ENCODE measurements around the genes GLTP, C12orf76 and ANAPC7.

DNA sequence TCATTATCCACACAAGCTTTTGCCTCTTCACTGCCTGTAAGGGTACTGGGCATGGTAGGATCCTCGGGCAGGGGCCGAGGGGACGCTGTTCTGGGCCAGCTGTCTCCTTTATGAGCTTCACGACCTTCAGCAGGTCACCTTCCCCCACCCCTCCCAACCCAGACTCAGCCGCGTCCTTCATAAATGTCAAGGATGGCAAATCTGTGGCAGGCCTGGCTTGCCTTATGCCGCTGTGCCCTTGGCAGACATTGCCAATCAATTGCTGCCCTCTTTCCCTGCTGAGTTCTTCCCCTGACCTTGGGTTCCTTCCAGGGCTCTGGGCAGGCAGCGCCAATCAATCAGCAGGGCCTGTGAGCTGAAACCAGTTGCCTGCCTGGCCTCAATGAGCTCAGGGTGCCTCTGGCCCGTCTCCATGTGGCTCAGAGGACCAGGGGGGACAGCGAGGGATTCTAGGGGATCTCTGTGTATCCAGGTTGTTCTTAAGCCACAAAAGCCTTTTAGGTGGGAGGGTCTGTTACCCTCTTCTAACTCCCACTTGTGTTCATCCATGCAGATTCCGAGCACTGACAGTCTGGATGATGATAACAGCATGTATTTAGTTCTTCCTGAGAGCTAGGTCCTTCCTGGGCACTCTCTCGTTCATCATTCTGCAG, 7.7 kb downstream of the FAM222A start:
- CAGE, long polyA plus RNA: no peak
- RRBS: no CpG with 5 or more reads among the region's 12 CpGs

DNA sequence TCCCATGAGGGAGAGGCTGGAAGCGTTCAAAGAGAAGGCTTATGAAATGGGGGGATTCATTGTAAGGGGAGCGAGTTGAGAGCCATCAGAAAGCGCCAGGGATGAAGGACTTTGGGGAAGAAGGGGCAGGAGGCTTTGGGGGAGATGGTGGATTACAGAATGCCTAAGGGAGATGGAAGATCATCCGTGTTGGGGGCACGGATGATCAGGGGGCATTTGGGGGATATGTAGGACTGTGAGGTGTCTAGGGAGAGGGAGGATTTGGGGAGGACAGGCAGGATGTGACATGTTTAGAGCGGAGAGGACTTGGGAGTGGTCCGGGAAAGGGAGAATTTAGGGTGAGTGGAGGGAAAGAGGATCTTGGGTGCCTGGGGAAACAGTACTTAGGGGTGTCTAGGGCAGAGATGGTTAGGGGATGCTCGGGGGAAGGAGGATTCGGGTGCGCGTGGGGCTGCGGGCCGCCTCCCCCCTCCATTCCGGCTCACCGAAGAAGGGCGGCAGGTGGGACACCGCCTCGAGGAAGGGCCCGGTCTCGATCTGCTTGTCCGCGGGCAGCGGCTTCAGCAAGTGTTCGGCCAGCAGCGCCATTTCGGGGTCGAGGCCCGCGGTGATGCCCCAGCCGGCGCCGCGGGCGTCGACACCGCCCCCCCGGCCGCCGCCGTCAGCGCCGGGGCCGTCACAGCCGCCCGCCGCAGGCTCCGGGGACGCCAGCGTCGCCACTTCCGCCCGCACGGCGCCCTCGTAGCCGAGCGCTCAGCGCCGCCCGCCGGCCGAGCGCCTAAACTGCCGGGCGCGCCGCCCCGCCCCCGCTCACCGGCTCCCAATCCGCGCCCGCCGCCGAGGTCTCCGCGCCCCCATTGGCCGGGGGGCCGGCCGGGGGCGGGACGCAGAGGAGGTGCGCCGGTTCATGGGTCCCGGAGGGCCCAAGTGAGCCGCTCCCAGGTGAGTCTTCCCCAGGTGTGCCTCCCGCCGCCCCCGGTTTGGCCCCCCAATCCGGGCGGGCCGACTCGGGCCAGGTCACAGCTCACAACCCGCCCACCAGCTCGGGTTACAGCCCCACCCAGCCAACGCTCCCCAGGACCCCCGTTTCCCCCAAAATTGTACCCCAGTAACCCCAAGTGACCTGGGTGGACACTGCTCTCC, at the start of gene GLTP:
Gene GLTP (minus strand): TSS at position 755 of the 1,143 bp plus-strand sequence.
- CAGE, long polyA plus RNA: no peak
- RRBS: 2% methylated on average over 39 of the region's 97 CpGs

GRCh38 chr12:109967418-109968021, 28.6 kb downstream of the GIT2 start:
- CAGE, long polyA plus RNA: no peak
- RRBS: no CpG with 5 or more reads among the region's 7 CpGs

DNA sequence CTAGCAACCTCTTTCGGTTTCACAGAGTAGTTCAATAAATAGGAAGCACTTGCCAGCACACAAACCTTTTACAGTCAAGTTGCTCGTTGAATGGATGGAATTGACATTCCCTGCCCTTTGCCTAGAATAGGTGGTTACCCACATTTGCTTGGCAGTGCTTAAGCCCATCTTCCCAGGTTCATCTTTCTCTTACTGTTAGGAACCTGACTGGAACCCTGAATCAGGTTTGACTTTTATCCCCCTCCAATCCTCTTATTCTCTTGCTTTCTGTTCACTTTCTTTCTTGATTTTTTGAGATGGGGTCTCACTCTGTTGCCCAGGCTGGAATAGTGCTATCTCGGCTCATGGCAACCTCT, 16.0 kb downstream of the ANKRD13A start:
- CAGE, long polyA plus RNA: no peak
- RRBS: no CpG with 5 or more reads among the region's 3 CpGs

GRCh38 chr12:110018249-110018557, 19.0 kb downstream of the ANKRD13A start:
- CAGE, long polyA plus RNA: no peak
- RRBS: no CpG with 5 or more reads among the region's 5 CpGs

- CAGE, long polyA plus RNA: no peak
- RRBS: no CpG with 5 or more reads among the region's 6 CpGs
Measured at GRCh38 chr12:110038291-110038911, 9.9 kb downstream of the C12orf76 start.

DNA sequence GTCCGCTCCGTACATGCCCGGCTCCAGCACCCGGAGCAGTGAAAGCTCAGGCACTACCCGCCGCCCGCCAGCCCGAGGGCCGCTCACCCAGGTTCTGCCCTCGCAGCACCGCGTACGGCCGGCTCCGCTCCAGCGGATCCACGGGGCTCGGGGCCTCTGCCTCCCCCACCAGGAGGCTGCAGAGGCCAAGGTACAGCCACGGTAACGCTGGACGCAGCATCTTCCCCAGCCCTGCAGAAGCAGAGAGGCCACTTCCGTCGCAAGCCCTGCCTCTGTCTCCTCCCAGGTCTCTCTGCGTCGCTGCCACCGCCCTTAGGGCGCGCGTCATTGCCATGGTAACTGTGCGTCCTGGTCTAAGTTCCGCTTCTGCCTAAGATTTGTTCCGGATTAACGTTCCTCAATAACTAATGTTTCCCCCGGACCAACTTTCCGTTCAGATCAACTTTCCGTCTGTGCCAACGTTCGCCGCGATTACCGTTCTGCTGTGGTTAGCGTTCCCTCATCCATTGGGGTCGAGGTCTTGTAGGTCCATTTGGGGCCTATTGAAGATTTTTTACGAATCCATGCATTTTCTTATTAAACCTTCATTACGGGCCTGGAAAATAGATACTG, at the start of gene C12orf76:
Gene C12orf76 (minus strand): TSS at position 247 of the 612 bp plus-strand sequence.
- CAGE, long polyA plus RNA: start-site peak on the minus strand centred at position 255 of the sequence, 60 bp wide, 399 and 265 reads in 2 replicates
- RRBS: under 1% methylated on average over 9 of the region's 45 CpGs

- CAGE, long polyA plus RNA: no peak
- RRBS: no CpG with 5 or more reads among the region's 15 CpGs
Measured at GRCh38 chr12:110048888-110049517, 681 bp upstream of the C12orf76 start.

GRCh38 chr12:110171679-110172128, 47.5 kb downstream of the IFT81 start:
- CAGE, long polyA plus RNA: no peak
- RRBS: no CpG with 5 or more reads among the region's 3 CpGs

DNA sequence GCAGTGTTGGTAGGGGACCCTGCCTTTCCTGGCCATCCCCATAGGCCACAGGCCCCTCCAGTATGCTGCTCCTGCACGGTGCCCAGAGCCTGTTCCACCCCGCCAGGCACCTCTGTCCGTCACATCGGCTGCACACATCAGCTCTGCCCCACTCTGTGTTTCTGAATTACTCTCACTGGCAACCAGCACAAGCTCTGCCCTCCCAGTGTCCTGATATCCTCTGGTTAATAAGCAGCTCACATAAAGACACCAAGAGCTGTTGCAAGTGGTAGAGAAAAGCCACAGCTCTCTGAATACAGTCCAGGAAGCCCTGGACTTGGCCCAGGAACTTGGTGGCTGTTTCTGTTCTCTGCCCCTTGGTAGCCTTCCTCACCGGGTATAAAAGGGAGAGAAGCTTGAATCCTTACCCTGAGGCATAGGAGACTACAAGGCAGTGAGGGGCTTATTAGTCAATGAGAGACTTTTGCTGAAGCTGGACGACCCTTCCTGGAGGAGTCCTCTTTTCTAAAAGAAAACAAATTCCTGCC, 31.2 kb upstream of the ATP2A2 start:
- CAGE, long polyA plus RNA: no peak
- RRBS: no CpG with 5 or more reads among the region's 6 CpGs

DNA sequence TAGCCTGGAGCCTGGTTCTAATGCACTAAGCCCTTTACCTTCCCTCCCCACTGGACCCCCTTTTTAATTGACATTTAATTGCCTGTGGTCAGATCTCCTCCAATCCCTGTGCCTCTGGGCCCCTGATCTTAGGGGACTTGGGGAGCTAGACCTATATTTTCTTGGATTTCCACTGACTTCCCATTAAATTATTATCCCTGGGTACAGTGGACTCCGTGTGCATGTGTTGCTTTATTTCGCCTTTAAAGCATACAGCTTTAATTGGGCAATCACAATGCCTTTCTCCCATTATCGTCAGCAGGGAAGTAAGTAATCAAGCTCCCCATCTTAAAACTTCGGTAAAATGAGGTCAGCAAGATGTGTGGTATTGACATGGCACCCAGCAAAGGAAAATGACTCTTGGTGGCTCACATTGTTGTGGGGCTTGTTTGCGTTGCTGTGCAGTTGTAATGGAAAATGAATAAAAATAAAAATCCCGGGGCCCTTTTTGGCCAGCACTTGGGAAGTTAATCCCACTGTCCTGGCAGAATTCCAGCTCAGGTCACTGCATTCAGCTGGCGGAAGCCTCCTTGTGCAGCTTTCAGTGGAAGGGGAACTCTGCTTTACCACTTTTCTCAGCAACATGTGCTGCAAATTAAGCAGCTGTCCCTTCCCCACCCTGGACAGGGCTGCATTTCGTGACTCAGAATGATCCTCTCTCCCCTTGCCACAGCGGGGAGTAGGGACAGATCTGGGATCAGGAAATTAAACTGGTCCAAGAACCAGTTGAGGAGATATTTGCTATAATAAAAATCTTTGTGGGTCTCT, 14.0 kb upstream of the ATP2A2 start:
- CAGE, long polyA plus RNA: no peak
- RRBS: no CpG with 5 or more reads among the region's 9 CpGs

GRCh38 chr12:110347791-110348748, 55.4 kb downstream of the ANAPC7 start:
- CAGE, long polyA plus RNA: no peak
- RRBS: no CpG with 5 or more reads among the region's 16 CpGs

GRCh38 chr12:110371090-110372434, 31.9 kb downstream of the ANAPC7 start:
- CAGE, long polyA plus RNA: no peak
- RRBS: no CpG with 5 or more reads among the region's 24 CpGs

DNA sequence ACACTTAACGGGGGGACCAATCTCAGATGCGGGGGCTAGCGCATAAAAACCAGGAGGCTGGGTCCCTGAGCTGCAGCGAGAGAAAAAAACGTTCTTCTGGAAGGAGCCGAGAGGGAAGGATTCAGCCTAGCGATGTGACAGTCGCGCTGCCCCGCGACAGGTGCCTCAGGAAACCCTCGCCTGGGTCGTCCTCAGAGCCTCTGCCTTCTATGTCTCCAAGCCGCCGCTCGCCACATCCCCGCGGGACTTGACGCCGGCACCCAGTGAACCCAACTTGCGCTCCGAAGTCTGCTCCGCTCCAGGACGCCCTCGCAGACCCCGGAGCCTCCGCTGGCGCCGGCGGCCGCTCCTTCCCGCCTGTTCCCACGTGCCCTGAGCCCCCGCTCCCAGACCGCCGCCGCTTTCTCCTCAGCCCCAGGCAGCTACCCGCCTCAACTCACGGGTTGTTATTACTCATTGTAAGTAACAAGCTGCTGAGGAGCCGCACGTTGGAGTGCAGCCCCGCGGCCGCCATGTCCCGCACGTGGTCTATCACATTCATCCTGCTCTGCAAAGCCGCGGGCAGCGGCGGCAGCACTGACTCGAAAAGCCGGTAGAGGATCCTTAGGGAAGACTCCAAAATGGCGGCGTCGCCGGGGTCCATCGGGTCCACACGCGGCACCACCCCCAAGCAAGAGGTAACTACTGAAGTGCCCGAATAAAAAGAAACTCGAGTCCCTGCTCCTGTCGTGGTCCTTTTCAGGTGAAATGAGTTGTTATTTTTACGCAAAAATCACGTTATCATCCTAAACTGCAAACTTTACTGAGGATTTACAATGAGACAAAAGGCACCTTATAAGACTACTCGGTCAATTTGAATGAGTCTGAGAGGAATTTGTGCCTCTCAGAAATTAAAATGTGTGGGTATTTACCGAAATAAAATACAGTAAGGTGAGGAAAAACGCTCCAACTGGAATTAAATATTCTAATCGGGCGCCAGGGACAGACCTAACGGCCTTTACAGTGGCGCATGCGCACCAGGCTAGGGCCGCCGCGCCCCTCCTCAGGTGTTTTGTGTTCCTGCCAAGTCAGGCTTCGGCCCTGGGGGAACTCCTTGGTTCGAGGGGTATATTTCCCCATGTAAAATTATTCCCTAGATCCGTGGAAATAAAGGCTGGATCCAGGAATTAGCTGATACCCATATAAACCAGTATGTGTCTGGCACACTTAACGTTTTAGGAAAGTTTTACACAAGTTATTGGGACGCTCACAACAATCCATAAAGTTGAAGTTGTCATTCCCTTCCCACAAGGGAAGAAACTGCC, at the start of gene ANAPC7:
Gene ANAPC7 (minus strand): TSS at position 622 of the 1,304 bp plus-strand sequence.
- CAGE, long polyA plus RNA: start-site peak on the minus strand centred at position 586 of the sequence, 103 bp wide, 551 and 494 reads in 2 replicates
- RRBS: under 1% methylated on average over 7 of the region's 80 CpGs

- CAGE, long polyA plus RNA: no peak
- RRBS: no CpG with 5 or more reads among the region's 2 CpGs
Measured at GRCh38 chr12:110533889-110534383, 31.8 kb downstream of the RAD9B start.

DNA sequence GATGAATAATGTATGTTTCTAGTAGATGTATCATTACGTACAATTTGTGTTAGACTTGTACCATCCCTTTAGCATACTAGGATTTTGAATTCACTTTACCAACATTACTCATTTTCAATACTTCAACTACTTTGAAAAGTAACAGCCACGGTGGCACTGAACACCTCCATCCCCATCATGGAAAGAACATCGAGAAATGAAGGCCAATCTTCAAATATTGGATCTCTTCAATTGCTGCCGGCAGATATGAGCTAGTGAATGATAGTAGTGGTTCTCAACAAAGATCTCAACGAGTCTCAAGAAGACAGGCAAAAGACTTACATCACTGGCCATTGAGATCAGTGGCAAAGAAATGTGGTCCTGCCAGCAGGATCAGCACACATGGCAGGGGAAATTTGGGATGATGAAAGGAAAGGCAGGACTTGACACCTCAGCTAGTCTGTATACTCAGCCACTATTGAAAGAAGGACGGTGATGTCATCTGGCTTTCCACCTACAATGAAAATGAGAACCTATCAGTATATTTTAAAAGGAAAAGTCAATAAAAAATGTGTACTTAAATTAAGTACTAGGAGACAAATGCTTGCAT, 34.6 kb downstream of the RAD9B start:
- CAGE, long polyA plus RNA: no peak
- RRBS: no CpG with 5 or more reads among the region's 6 CpGs

- CAGE, long polyA plus RNA: no peak
- RRBS: no CpG with 5 or more reads among the region's 7 CpGs
Measured at GRCh38 chr12:110627538-110628126, 13.7 kb downstream of the TCTN1 start.

DNA sequence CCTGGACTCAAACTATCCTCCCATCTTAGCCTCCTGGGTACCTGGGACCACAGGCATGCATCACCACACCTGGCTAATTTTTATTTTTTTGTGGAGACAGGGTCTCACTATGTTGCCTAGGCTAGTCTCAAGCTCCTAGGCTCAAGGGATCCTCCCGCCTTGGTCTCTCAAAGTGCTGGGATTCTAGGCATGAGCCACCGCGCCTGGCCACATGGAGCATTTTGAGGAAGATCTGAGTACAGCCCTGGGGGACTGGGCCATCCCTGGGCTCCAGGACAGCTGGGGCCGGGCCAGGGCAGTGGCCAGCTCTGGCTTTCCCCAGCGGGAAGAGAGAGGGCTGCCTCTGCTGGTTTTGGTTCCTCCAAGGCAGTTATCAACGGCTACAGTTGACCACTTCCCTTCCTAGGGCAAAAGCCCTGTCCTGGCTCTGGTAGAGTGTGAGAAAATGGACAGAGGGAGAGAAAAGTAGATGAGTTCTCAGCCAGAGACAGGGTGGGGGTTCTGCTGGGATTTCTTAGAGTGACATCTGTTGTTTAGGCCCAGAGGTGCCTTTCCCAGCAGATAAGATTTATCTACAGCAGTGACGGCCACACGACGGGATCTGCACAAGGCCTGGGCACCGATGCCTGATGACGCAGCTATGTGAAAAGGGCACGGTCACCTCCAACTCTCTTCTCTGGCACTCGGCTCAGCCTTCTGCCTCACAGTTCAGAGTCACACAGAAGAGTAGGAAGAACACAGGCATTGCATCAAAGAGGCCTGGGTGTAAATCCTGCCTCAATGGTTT, 5.4 kb upstream of the HVCN1 start:
- CAGE, long polyA plus RNA: no peak
- RRBS: no CpG with 5 or more reads among the region's 13 CpGs

DNA sequence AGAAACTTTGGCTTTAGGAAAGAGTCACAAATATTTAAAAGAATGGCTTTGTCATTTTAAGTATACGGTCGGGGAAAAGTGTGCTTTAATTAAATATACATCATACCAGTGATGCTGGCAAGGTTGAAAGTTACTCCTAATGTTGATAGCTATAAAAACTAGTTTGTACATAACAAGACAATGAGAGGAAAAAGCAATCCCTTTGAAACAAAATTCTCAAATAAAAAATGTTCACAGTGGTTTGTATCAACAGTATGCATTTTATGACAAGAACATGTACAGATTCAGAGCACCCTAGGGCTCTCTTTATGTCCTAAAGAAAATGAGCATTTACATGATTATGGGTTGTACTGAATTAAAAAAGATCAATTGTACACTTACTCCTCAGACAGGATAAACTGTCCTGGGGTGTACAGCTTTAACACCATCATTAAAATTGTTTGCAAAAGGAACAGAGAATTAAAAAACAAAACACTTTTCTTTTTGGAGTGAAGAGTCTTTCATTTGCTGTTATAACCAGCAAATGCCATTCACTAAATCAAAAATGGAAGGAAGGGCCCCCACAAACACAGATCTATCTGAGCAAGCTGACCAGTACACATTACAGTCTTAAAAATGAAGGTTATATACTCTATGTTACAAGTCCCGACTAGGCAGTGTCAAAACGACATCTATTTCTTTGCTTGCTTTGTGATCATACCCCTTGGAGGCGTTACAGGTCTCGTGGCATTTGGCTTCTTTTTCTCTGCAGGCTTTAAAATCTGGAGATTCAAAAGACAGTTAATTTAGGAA, 22.1 kb downstream of the PPP1CC start:
- CAGE, long polyA plus RNA: no peak
- RRBS: no CpG with 5 or more reads among the region's 6 CpGs

DNA sequence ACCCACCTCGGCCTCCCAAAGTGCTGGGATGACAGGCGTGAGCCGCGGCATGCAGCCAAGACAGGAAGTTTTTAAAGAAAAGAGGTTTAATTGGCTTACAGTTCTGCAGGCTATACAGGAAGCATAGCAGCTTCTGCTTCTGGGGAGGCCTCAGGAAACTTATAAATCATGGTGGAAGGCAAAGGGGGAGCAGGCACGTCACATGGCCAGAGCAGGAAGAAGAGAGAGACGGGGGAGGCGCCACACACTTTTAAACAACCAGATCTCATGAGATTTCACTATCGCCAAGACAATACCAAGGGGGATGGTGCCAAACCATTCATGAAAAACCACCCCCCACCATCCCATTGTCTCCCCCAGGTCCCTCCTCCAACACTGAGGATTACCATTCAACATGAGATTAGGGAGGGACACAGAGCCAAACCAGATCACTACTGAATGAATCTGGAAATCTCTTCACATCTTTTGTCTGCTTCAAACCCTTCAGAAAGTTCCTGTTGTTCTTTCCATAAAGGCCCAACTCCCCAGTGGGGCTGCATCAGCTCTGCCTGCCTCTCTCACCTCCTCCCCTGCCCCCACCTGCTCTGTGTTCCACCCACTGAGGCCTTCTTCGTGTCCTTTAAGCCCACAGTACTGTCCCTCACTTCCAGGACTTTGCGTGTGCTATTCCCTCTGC, 14.2 kb downstream of the CCDC63 start:
- CAGE, long polyA plus RNA: no peak
- RRBS: no CpG with 5 or more reads among the region's 10 CpGs